SUDHL5 (cell line): ENCODE results near the gene PPP1R13L.

DNA sequence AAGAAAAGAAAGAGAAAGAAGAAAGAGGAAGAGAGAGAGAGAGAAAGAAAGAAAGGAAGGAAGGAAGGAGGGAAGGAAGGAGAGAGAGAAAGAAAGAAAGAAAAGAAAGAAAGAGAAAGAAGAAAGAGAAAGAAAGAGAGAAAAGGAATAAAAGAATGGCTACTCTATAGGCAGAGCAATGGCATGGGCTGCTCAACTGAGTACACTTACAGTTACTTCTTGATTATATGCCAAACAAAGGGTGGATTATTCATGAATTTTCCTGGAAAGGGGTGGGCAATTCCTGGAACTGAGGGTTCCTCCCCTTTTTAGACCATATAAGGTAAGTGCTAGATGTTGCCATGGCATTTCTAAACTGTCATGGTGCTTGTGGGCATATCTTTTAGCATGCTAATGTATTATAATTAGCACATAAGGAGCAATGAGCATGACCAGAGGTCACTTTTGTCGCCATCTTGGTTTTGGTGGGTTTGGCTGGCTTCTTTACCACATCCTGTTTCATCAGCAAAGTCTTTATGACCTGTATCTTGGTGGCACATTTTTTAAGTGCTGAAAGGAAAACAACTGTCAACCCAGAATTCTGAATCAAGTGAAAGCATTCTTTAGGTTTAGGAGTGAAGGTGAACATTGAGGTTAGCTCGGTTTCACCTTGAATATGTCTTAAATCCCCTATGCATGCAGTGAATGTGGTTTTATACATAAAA, 25.6 kb upstream of the IGSF23 start:
- PRO-cap = no peak

GRCh38 chr19:44648989-44649594, 5.4 kb downstream of the PVR start:
- PRO-cap = no peak

- PRO-cap = no peak
Observed at GRCh38 chr19:44658017-44658260, 13.3 kb upstream of the CEACAM19 start.

GRCh38 chr19:44684861-44685450, 13.7 kb downstream of the CEACAM19 start:
- PRO-cap = no peak

DNA sequence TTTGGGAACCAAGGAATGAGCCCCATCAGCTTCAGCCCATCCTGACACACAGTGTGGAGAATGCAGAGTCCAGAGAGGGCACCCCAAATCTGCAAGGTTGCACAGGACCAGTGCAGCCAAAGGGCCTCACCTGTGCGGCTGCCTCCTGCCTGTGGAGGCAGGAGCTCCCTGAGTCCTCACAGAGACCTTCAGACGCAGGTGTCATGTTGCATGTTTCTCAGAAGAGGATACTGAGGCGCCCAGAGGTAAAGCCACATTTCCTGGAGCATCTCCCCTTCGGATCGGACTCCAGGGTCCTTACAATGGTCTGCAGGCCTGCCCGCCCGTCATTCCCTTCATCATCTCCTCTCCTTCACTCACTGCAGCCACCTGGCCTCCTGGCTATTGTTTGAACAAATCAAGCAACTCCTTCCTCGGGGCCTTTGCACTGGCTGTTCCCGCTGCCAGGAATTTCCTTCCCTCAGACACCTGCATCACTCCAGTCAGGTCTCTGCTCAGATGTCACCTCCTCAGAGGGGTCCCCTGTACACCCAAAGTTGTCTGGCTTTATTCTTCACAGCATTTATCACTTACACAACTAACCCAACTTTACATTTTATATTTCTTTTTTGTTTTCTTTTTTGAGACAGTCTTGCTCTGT, 20.3 kb downstream of the CEACAM16 start:
- PRO-cap = no peak

DNA sequence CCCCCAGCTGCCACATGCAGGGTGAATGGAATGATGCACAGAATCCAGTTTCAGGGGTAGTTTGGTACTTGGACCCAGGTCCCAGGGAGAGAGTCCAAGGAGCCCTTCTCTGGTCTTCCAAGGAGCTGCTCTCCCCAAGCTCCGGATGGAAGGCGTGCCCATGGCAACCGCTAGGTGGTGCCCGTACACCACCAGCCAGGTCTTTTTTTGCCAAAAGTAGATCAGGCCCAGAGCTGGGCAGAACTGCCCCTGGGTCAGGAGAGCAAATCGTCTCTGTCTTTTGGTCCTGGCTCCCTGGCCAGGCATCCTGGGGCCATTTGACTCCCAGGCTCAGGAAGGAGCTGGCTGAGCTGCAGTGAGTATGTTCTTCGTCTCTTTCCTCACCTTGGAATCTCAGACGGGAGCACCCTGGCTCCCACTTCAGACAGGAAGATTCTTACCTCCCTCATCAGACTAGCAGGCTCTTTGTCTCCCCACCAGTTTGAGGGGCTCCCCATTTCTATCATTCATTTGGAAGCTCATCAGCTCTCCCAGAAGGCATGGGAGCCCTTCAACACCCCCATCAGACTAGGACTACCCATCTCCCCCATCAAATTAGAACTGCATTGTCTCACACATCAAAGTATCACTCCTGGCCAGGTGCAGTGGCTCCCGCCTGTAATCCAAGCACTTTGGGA, 24.5 kb upstream of the BCL3 start:
- PRO-cap = no peak

GRCh38 chr19:44740222-44740833, 8.2 kb upstream of the BCL3 start:
- PRO-cap = unidirectional peak, plus-strand start at chr19:44740361

DNA sequence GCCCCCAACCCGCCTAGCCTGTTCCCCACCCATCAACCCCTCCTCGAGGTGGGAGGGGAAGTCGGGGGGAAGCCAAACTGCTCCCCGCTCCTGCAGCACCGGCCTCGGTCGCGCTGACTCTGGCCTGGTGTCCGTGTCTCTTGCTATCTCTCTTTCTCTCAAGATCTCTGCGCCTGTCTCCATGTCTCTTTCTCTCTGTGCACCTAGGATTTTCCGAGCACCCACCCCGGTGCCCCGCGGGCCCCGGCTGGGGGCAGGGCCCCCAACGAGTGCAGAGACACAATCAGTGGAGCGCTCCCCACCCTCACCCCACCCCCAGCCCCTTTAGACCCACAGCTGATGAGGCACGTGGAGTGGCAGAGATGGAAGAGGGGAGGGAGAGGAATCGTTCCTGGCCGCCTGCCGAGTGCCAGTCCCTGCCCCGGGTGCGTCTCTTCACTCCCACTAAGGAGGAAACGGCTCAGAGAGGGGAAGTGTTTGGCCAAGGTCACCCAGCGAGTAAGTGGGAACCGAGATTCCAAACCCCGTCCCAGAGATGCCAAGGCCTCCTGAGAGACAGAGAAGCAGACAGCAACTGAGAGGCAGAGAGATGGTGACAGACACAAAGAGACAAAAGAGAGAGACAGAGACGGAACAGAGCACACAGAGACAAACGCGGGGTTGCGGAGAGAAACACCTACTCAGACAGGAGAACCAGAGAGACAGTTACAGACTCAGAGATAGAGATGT, 713 bp upstream of the BCL3 start:
- PRO-cap = bidirectional peak, plus-strand start at position 447 of the sequence, minus-strand start at position 197 of the sequence

DNA sequence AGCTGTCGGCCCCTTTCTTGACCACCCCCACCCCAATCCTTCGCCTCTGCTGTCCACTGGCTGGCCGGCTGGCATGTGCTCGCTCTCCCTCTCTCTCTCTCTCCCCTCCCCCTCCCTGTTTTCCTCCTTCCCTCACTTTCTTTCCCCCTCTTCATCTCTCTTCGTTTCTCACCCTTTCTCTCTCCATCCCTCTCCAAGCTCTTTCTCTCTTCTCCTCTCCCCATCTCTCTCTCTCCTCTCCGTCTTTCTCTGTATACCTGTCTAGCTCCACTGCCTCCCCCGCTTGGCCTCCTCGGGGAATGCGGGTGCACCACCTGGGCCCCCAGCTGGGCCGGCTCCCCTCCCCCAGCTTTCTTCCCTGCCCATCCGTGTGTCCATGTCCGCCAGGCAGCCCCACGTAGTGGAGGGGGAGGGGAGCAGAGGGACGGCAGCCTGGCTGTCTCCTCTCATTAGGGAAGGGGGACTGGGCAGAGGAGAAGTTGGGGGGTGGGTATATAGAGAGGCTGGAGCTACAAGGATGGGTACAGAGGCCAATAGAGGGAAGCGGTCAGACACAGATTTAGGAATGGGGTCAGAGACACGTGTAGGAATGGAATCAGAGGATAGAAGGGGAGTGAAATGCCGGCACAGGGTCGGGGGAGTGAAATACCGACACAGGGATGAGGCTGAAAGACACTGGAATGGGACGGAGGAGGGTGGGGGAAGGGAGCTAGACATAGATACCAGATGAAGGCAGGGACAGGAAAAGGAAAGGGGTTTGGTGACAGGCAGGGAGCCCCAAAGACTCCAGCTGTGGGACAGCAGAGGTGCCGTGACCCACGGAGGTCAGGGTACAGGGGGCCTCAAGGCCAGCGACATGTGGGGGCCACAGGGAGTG, 2.7 kb downstream of the NECTIN2 start:
- PRO-cap = no peak

- PRO-cap = no peak
Observed at GRCh38 chr19:44879822-44880402, 11.1 kb upstream of the TOMM40 start.

GRCh38 chr19:44902866-44903438, 2.6 kb upstream of the APOE start:
- PRO-cap = no peak

DNA sequence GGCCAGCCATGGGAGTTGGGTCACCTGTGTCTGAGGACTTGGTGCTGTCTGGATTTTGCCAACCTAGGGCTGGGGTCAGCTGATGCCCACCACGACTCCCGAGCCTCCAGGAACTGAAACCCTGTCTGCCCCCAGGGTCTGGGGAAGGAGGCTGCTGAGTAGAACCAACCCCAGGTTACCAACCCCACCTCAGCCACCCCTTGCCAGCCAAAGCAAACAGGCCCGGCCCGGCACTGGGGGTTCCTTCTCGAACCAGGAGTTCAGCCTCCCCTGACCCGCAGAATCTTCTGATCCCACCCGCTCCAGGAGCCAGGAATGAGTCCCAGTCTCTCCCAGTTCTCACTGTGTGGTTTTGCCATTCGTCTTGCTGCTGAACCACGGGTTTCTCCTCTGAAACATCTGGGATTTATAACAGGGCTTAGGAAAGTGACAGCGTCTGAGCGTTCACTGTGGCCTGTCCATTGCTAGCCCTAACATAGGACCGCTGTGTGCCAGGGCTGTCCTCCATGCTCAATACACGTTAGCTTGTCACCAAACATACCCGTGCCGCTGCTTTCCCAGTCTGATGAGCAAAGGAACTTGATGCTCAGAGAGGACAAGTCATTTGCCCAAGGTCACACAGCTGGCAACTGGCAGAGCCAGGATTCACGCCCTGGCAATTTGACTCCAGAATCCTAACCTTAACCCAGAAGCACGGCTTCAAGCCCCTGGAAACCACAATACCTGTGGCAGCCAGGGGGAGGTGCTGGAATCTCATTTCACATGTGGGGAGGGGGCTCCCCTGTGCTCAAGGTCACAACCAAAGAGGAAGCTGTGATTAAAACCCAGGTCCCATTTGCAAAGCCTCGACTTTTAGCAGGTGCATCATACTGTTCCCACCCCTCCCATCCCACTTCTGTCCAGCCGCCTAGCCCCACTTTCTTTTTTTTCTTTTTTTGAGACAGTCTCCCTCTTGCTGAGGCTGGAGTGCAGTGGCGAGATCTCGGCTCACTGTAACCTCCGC, 1.1 kb upstream of the APOE start:
- PRO-cap = no peak

- PRO-cap = no peak
Observed at GRCh38 chr19:44925299-44925866, 11.0 kb downstream of the APOC1 start.

- PRO-cap = no peak
Observed at GRCh38 chr19:45067059-45067696, 9.1 kb downstream of the ZNF296 start.

GRCh38 chr19:45154194-45154815, 6.5 kb downstream of the NKPD1 start:
- PRO-cap = no peak

DNA sequence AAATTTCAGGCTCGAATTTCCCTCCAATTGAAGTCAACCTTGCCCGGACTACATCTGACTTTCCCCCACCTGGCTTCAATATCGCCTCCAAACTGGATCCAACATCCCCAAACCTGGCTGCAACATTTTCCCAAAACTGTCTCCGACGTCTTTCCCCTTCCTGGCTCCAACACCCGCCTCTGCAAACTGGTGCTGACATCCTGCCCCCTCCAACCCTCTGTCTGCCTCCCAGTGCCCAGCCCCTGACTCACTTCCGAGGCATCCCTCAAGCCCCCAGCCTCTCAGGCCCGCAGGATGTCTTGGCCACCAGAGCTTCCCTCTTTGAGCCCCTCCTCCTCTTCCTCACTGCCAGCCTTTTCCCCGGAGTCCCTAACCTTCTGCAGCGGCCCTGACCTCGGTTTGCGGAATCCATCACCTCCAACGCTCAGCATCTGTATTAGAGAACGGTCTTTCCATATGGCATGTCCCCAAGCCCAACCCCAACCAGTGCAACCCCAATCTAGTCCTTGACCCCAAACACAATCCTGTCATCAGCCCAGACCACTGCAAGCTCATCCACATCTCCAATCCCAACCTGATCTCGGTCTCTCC, 790 bp downstream of the EXOC3L2 start:
- PRO-cap = no peak

DNA sequence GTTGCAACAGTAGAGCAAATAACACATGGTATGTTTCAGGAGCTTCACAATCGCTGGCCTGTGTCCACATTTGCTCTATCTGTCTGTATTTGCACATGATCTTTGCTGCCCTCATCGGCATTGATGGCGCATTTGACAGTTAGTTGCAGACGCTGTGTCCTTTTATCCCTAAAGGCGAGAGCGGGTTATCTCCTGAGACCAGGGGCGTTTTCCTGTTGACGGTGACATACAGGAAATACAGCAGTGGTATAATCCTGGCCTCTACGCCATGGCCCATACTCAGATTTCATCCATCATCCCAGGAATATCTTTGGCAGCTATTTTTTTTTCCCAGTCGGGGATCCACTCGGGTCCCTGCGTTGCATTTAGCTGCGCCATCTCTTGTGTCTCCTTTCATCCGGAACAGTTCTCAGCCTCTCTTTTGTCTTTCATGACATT, 22.1 kb downstream of the MARK4 start:
- PRO-cap = no peak

- PRO-cap = no peak
Observed at GRCh38 chr19:45300342-45301171, 22.1 kb downstream of the CKM start.

DNA sequence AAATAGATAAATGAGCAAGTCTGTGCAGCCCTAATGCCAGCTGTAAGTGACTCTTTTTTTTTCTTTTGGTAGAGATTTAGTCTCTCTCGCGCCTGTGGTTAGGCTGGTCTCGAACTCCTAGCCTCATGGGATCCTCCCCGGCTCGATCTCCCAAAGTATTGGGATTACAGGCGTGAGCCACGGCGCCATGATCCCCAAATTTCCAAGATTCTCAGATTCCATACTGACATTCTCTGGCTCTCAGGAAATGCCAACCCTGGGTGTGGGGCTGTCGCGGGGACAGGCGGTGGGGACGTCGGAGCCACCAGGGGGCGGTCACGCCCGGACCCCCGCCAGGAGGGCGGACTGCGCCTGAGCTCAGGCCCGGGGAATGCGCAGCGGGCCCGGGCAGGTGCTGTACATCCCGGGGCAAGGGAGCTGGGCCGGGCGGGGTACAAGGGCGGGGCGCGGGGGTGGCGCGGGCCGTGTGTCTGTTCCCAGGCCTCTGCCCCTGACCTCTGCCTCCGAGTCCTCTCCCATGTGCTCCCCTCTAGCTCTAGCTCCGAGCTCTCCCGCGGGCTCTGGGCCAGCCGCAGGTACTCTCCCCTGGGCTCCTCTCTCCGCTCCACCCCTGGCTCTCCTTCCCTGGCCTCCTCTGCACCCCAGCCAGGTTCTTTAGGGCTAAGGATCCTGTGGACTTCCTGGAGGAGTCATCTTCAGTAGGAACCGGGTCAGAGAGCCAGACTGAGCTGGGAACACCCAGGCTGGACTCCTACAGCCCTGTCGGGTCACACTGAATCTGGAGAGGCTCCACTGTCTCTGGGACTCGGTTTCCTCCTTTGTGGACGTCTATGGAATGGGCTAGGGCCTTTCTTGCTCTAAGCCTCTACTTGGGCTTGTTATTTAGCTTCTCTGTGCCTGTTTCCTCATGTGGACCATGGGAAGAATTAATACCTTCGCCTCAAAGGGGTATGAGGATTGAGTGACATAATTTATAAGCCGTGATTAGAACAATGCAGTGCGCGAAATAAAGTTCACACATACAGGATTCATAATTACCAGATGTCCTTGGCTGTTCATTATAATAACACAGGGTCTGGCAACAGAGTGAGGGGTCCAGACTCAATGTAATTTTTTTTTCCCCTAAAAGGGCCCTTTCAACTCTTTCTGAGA, 2.3 kb downstream of the PPP1R13L start:
- PRO-cap = no peak

- PRO-cap = unidirectional peak, plus-strand start at chr19:45405235
Observed at GRCh38 chr19:45404976-45405941, at the start of gene PPP1R13L. TSS of gene PPP1R13L (minus strand) at chr19:45405069.